ENCODE measurements around the genes RAPGEF3, SLC48A1, TMEM106C, OR10AD1 and DDX23.

DNA sequence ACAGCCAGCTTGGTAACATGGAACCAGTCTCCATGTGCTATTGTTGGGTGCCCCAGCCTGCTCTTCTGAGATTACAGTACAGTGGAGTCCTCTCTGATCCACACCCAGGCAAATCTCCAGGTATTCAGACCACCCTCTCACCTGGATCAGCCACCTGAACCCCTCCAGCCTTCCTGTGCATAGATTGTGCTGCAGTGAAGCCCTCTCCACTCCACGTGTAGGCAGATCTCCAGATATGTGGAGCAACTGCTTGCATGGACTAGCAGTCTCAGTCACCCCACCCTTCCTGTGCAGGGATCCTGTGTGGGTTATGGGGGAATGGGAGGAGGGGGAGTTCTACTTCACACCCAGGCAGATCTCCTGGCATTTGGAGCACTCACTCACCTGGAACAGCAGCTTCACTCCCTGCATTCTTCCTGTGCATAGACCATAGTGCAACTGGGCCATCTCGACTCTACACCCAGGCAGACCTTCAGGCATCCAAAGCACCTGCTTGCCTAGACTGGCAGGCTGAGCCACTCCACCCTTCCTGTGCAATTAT, 96.1 kb upstream of the PCED1B start:
- RRBS = no CpG with 5 or more reads among the region's 2 CpGs

DNA sequence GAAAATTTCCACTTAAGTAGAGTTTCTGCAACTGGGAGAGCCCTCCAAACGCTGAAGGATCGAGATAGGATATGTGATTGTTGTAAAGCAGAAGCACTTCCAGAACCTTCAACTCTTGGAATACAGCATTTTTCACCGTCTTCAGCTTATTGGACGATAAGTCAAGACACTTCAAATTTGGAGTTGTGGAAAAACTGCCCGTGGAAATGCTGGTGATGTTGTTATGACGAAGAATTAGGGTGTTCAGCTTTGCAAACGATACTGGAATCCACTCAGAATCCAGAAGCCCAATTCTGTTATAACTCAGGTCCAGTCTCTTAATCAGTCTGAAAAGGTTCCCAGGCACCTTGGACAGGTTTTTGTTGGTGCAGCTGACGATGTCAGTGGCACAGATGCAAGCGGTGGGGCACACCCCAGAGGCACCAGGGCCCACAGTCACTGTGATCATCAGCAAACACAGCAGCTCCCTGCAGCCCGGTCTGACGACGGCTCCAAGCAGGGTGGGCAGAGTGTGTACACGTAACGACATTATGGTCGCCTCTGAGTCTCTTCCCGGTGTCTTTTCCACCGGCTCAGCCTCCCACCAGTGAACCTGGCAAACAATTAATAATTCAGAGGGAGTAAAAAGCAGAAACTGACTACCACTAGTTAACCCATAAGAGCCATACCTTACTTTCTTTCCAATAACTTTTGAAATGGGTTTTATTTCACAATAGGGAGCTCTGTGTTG, 782 bp upstream of the PCED1B start:
- RRBS = 90% methylated on average over 6 of the region's 17 CpGs

GRCh38 chr12:47081124-47081644, 1.4 kb upstream of the AMIGO2 start:
- RRBS = no CpG with 5 or more reads among the region's 6 CpGs

GRCh38 chr12:47193742-47194187, 114.0 kb upstream of the AMIGO2 start:
- RRBS = no CpG with 5 or more reads among the region's 1 CpG

DNA sequence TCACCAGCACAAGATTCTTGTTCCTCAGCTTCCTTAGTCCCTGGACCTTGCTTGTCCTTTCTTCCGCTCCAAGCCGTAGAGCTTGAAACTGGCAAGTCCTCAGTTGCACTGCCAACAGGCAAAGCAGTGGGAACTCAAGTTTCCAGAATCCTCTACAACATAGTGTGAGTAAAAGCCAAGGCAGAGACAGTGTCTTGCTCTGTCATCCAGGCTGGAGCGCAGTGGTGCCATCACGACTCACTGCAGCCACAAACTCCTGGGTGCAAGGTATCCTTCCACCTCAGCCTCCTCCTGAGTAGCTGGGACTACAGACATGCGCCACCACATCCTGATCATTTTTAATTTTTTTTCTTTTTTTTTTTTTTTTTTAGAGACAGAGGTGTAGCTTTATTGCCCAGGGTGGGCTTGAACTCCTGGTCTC, 138.6 kb upstream of the AMIGO2 start:
- RRBS = no CpG with 5 or more reads among the region's 5 CpGs

DNA sequence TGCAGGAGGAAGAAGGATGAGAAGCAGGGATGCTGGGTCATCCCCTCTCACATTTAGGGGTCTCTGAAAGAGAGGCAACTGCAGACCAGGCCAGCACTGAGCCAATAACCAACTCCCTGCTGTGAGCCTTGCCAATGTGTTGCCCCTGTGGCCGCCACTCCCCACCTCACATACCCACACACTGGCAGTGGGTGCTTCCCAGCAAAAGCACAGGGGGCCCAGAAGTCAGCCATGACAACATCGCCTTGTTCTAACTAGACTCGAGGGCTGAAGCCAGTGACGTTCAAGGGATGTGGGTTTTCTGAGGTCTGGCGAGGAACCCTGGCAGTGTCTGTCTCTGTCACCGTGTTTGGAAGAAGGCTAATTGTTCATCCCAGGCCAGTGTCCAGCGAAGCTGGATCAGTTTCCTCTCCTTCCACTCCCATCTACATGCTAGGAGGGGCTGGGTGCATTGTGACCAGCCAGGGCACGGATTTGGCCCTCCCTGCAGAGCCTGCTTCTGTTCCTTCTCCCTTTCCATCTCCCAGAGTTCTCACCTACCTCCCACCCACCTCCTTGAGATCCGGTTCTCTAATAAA, 311.8 kb upstream of the AMIGO2 start:
- RRBS = no CpG with 5 or more reads among the region's 9 CpGs

- RRBS = 4% methylated on average over 17 of the region's 57 CpGs
Observed at GRCh38 chr12:47758506-47759418, at the start of gene RAPGEF3. TSS of gene RAPGEF3 (minus strand) at chr12:47758880.

- RRBS = no CpG with 5 or more reads among the region's 8 CpGs
Observed at GRCh38 chr12:47763522-47764181, 5.0 kb upstream of the RAPGEF3 start.

- RRBS = 2% methylated on average over 48 of the region's 125 CpGs
Observed at GRCh38 chr12:47772755-47774001, at the start of gene SLC48A1. TSS of gene SLC48A1 (plus strand) at chr12:47773238.

DNA sequence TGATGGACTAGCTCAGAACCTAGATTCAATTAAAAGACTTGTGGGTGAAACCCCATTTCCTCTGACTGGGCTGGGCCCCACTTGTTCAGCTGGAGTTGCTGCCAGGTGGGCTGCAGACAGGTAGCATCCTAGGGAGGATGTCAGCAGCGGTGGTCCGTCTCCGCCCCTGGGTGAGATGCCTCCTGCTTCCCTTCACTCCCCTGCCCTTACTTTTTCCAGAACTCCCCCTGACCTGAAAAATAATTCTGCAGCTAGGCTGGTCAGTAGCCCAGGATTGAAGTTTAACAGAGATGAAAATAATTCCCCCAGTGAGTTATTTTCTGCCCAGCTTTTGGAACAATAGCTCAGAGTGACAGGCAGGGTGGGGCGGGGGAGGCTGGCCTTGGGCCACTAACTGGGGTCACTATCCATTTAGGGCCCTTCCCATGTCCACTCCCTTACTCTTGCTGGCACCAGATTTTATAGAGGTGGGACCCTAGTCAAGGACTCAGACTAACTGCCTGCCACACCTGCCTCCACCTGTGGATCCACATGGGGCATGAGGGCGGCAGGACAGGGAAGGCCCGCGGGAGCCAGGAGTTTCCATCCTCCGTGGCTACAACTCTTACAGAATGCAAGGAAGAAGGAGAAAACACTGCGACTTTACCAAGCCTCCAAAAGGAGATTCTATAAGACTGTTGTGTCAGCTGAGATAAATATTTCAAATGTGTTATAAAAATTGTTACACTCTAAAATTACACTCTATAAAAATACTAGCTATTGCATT, 10.2 kb downstream of the VDR start:
- RRBS = no CpG with 5 or more reads among the region's 9 CpGs

DNA sequence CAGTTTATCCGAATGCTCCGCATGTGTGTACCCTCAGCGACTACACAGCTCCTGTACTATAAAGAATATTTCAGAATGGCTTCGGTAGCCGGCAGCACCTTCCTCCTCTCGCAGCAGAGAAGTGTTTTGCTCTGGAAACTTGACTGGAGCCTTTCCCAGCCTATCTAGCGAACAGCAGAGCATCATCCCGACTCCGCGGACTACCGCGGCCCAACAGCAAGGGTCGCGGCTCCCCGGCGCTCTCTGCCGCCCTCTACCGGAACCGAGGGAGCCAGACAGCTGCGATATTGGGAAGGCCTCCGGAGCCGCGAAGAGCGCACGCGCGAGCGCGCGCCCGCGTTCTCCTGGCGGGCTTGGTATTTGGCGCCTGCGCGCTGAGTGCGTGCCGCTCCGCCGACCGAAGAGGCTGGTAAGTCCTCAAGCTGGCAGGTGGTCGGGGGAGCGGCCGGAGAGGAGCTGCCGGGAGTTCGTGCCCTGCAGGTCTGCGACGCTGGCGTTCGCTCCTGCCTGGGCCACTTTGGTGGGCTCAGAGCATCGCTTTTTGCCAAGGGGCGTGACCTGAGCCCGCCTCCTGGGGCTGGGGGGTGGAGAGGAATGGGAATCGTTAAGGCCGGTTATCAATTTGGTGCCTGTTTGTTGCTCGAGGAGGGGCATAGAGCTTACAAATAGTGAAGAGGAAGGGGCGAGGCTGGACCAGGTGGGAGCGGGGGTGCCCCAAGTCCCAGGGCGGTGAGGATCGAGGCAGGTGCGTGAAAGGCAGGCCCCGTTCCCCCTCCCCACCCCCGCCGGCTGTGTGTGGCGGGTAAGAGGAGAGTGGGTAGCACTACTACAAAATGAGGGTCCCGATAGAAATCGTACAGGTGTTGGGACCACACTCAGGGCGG, at the start of gene TMEM106C:
TMEM106C (plus strand) TSS at position 372 of the 884 bp plus-strand sequence.
- RRBS = 2% methylated on average over 3 of the region's 68 CpGs

DNA sequence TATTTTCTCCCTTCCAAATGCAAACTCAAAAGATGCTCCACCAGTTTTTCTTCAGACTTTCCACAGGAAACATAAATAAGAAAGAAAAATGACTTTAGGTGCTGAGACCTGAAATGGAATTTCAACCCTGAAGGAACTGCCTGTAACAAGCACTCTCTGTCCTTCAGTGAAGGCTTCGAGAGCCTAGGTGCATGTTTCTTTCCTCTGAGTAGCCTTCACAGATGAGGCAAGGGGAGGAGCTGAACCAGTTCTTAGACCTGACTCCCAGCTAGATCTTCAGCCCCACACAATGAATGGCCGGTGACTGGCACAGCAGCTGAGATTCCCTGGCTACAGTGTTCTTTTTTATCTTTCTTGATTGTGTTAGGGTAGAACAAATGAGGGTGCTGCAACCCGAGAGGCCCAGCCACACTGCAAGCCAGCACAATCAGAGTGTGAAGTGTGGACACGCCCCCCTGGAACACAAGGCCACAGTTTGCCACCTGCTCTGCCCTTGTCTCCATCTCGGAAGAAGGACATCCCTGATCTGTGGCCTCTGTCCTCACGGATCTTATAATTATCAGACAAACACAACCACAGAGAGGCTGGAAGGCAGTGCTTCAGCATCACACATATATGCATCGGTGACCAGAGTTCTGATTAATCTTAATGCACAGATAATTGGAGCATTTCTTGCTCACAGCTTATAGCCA, 19.1 kb upstream of the COL2A1 start:
- RRBS = no CpG with 5 or more reads among the region's 7 CpGs

GRCh38 chr12:48197413-48198425, 5.4 kb downstream of the OR10AD1 start:
- RRBS = no CpG with 5 or more reads among the region's 42 CpGs

DNA sequence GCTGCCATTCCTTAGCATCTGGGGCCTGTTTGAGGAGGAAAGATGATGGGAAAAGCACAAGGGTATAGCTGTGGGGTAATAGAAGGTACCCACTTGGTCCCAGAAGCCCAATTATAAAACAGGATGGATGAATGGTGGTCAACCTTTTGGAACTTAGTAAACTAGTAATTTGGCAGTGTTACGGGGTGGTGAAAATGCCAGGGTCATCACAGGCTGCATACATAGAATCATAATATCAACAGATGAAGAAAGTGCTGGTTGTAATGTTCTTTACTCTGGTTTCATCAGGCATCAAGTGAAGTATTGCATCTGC, at the start of gene OR10AD1:
OR10AD1 (minus strand) TSS at position 18 of the 313 bp plus-strand sequence.
- RRBS = no CpG with 5 or more reads among the region's 1 CpG

GRCh38 chr12:48692990-48693435, 11.0 kb upstream of the KANSL2 start:
- RRBS = no CpG with 5 or more reads among the region's 7 CpGs

DNA sequence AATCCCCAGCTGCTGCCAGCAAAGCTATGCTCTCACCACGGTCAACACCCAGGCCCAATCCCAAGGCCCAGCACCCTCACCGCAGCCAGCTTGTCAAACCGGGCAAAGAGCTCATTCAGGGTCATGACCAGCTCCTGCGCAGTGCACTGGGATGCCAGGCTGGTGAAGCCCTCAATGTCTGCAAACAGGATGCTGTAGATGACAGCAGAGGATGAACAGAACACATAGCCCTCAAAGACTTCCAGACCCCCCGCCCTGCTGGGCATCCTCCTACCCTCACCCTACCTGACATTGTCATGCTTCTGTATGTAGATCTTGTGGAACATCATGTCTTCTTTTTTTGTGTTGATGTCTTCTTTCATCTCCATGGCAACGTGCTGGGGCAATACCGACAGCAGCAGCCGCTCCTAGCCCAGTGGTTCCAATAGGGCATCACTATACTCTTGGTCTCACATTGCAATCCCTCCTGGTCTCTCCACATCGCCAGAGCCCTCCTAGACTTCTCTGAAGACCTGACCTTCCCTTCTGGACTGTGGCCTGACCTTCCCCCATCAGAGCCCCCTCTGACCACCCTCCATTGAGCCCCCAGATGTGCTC, 11.5 kb downstream of the ADCY6 start:
- RRBS = no CpG with 5 or more reads among the region's 9 CpGs

DNA sequence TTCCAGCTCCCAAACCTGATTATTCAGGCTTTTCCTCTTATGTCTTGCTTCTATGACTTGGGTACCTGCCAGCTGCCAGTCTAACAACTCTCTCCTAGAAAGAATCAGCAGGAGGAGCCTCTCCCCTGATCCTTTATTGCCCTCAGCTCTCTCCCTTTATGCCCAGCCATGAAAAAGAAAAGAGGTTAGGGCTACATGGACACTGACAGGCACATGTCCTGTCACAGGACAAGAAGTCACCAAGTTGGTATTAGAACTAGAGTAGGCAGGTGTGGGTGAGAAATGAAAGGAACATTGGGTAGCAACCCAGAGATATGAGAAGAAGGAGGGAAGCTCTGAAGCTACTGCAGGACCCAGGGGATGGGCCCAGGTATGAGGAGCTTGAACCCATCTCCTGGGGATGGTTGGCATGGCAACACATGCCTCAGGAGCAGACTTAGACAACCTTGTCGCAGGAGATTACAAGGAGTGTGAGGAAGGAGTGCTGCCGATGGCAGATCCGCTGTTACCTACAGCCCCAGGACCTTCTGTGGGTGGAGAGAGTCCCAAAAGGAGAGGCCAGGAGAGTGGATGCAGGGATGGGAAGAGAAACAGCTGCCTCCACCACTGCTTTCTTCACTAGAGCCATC, 1.9 kb upstream of the CACNB3 start:
- RRBS = no CpG with 5 or more reads among the region's 3 CpGs

DNA sequence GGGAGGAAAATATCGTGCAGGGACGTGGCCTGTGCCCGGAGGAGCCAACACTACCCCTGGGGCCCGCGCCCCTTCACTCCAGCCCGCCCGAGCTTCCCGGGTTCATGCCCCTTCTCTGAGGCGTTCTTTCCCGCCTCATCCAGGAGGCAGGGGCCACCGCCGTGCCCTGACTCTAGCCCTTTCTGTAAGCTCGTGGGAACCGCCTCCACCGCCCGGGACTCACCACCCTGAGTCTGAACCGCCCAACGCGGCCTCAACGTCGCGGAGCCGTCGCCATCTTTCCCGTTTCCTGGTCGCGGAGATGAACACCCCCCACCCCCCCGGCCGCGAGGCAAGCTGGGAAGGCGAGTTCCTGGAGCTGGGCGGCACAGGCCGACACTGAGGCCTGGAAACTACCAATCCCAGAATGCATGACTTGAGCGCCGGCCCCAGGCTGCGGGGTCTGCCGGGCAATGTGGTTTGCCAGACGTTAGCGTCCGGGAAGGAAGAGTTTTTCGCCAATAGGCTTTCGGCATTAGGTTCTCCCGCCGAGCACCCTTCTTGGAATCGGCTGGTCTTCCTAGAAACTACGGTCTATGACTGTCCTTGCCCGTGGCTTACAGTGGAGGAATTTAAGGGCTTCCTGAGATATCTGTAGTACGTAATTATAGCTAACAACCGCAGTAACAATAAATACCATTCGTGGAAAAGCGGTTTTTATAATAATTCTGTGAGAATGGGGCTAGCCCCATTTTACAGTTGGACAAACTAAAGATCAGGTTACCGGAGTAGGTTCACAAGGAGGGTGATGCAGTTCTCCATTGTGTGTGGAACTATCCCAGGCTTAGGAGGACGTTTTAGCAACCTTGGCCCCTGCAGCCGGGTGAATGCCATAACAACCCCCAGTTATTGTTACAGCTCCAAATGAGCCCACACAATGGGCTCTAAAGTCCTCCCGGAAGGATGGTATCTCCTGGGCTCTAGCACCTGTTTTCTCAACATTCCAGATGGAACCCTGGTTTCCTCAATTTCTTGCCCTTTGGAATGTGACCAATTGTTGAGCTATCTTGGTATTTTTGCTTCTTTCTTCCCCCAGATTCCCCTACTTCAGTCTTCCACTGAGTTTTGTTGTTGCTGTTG, at the start of gene DDX23:
DDX23 (minus strand) TSS at position 303 of the 1,119 bp plus-strand sequence.
- RRBS = 2% methylated on average over 14 of the region's 55 CpGs

- RRBS = no CpG with 5 or more reads among the region's 9 CpGs
Observed at GRCh38 chr12:48853068-48853692, 1.2 kb upstream of the DDX23 start.